ENCODE measurements around a stretch of chr20.

DNA sequence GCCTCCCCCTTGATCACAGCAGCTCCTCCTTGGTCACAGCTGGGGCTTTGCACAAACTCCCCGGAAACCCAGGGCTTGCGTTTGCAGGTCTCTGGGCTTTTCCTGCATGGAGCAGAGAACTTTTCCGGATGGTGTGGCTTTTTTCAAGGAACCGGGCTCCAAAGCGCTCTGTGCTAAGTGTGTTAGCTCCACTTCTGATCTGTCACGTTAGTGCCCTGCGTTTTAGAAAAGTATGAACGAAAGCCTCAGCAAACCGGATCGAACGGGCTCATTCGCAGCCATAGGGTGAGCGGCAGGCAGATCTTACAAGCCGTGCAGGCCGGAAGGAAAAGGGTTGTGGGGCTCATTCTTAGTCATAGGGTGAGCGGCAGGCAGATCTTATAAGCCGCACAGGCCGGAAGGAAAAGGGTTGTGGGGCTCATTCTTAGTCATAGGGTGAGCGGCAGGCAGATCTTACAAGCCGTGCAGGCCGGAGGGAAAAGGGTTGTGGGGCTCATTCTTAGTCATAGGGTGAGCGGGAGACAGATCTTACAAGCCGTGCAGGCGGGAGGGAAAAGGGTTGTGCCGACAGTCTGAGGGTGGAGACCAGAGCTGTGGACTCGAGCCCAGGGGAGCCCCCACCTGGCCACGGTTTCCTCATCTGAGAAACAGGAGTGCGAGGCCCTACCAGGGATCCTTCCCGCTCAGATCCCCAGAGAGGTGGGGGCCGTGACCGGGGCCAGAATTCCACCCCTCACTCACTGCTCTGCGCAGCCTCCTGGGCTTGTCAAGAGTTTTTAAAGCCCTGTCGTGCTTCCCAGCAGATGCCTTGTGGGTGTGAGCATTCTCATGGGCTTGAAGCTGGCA, 31.6 kb downstream of the NTSR1 start:
- PRO-cap, result bidirectional peak, plus-strand start at position 570 of the sequence, minus-strand start at position 201 of the sequence
- RAMPAGE, long total RNA, 4 experiments, result no peak in any of the 4 experiments

DNA sequence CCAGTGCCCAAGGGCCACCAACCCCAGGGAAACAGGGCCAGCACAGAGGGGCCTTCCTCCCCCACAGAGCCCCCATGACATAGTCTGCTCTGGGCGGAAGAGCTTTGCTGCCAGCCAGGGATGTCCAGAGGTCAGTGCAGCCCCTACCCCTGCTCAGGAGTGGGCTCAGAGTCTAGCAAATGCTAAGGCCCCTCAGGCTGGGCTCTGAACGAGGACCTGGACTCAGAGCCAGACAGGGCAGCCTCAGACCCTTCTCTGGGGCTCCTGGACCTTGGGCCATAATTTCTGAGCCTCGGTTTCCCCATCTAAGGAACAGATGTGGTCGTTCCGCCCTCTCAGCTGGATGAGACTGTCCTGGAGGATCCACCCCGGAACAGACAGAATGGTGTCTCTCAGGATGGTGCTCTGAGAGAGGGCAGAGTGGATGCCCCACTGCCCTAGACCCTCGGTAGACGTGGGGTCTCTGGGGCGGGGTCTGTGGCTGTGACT, 34.3 kb upstream of the MRGBP start:
- PRO-cap, result no peak
- RAMPAGE, long total RNA, 4 experiments, result no peak in any of the 4 experiments

GRCh38 chr20:62794055-62794837, 2.0 kb upstream of the MRGBP start:
- PRO-cap, result bidirectional peak, plus-strand start at chr20:62794574, minus-strand start at chr20:62794246
- RAMPAGE, long total RNA, 4 experiments, result no peak in any of the 4 experiments

- PRO-cap, result no peak
- RAMPAGE, long total RNA, 4 experiments, result no peak in any of the 4 experiments
These were observed 4.4 kb downstream of the TCFL5 start for GRCh38 chr20:62856987-62857812.

GRCh38 chr20:62858814-62859581, 2.6 kb downstream of the TCFL5 start:
- PRO-cap, result no peak
- RAMPAGE, long total RNA, 4 experiments, result start-site peak on the minus strand in 1 of 4 experiments, at chr20:62859378-62859447 at its widest, 8 reads per replicate

DNA sequence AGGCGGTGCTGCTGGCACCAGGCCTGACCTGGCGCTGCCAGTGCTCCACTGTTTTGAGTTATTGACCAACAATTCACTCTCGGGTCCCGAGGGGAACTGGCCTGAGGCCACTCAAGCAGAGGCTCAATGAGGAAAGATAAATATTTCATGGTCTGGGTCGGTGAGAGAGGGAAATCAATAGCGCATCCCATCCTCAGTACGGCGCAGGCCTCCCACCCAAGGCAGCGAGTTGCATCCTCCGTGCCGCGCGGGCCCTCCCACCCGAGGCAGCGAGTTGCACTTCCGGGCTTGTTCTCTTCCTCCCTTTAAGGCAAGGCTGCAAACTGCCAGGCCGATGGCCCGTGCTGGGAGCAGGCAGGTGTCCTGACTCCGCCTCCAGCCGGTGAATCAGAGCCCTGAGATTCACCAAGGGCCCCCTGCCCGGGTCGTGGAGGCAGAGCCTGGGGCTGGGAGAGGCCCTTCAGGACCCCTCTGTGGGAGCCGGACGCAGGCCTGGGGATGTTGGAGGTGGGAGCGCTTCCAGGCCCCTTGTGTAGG, 22.9 kb upstream of the BHLHE23 start:
- PRO-cap, result no peak
- RAMPAGE, long total RNA, 4 experiments, result no peak in any of the 4 experiments

GRCh38 chr20:63203096-63203704, 12.7 kb downstream of the YTHDF1 start:
- PRO-cap, result no peak
- RAMPAGE, long total RNA, 4 experiments, result start-site peak on the minus strand in 1 of 4 experiments, at chr20:63203355-63203457 at its widest, 17 reads per replicate

DNA sequence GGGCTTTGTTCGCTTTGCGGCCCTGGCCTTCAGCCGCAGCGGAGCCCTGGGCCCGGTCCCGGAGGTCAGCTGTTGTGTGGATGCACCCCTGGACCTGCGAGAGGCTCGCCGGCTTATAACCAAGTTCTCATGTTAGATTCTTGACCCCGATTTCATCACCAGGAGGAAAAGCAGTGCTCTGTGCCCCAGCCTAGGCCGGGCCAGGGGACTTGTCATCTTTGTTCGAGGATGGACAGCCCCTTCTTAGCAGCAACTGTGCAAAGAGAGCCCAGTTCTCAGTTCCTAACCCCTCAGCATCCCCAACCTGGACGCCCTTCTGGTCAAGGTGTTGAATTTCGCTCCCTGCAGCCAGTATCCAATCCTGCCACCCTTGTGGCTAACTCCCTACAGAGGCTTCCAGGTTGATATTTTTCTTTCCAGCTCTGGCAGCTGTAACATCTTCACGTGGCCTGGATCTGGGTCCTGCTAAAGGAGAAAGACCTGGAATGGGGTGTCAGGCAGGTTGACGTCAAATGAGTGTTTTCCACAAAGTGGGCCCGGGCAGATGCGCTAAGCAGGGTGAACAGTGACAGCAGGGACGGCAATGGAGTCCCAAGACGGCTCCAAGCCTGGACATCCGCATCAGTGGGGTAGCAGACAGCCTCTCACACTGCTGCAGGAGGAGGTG, 843 bp upstream of the YTHDF1 start:
- PRO-cap, result no peak
- RAMPAGE, long total RNA, 4 experiments, result no peak in any of the 4 experiments

GRCh38 chr20:63380606-63381018, 19.5 kb upstream of the CHRNA4 start:
- PRO-cap, result no peak
- RAMPAGE, long total RNA, 4 experiments, result no peak in any of the 4 experiments

DNA sequence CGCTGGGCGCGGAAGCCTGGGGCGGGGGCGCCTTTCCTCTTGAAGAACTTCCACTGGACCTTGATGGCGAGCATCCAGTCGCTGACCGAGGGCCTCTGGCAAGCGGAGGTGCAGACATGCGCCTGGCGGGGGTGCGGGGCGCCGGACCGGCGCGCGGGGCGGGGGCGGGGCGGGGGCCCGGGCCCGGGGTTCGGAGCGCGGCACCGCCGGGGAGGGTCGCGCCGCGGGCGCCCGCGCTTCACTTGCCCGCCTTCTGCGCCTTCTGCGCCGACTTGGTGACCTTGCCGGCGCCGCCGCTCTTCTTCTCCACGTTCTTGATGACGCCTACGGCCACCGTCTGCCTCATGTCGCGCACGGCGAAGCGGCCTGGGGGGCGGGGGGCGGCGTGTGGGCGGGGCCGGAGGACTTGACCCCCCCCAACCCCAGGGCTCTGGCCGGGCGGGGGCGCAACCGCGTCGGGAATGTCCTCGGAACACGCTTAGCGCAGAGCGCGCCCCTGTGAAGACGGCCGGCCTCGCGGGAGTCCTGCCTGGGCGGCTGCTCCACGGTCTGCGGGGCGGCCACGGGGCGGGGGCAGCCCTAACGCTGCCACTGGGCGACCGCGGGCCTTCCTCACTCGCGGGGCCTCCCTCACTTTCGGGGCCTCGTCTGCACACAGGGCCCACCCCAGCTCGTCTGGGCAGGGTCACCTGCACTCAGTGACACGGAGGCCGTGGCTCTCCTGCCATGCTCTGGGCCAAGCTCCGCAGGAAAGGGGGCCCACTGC, 10.6 kb downstream of the EEF1A2 start:
- PRO-cap, result no peak
- RAMPAGE, long total RNA, 4 experiments, result no peak in any of the 4 experiments

DNA sequence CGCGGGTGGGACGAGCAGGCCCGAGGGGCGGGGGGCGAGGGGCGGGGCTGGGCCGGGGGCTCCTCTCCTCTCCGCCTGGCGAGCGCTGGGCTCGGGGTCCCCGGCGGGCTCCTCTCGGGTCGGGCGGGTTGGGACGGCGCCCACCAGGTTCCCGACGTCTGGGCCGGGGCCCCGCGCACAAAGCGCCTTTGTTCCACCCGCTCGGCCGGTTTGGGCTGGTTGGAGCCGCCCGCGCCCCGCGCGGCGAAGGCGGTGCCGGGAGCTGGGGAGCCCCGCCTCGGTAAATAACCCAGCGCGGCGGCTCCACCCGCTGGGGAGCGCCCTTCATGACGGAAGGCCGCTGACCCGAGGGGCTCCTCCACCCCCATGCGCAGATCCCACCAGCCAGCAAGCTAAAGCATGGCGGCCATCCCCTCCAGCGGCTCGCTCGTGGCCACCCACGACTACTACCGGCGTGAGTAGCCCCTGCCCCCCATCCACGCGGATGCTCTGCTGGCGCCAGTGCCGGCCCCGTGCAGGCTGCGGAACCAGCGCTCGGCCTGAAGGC, 418 bp downstream of the PPDPF start:
- PRO-cap, result bidirectional peak, plus-strand start at position 327 of the sequence, minus-strand start at position 160 of the sequence
- RAMPAGE, long total RNA, 4 experiments, result no peak in any of the 4 experiments

GRCh38 chr20:63523080-63523832, 2.7 kb downstream of the PPDPF start:
- PRO-cap, result no peak
- RAMPAGE, long total RNA, 4 experiments, result no peak in any of the 4 experiments

GRCh38 chr20:63563195-63564130, 9.5 kb downstream of the FNDC11 start:
- PRO-cap, result no peak
- RAMPAGE, long total RNA, 4 experiments, result no peak in any of the 4 experiments

GRCh38 chr20:63652043-63652956, 924 bp downstream of the STMN3 start:
- PRO-cap, result no peak
- RAMPAGE, long total RNA, 4 experiments, result no peak in any of the 4 experiments

- PRO-cap, result no peak
- RAMPAGE, long total RNA, 4 experiments, result no peak in any of the 4 experiments
These were observed 7.6 kb upstream of the TNFRSF6B start for GRCh38 chr20:63688953-63689210.

- PRO-cap, result unidirectional peak, minus-strand start at chr20:63692250; unidirectional peak, minus-strand start at chr20:63692599; bidirectional peak, plus-strand start at chr20:63692700, minus-strand start at chr20:63692599
- RAMPAGE, long total RNA, 4 experiments, result start-site peak on the minus strand in 1 of 4 experiments, at chr20:63692568-63692652 at its widest, 12 reads per replicate
These were observed 4.2 kb upstream of the TNFRSF6B start for GRCh38 chr20:63691880-63692968.

GRCh38 chr20:63693694-63694396, 2.6 kb upstream of the TNFRSF6B start:
- PRO-cap, result no peak
- RAMPAGE, long total RNA, 4 experiments, result no peak in any of the 4 experiments

DNA sequence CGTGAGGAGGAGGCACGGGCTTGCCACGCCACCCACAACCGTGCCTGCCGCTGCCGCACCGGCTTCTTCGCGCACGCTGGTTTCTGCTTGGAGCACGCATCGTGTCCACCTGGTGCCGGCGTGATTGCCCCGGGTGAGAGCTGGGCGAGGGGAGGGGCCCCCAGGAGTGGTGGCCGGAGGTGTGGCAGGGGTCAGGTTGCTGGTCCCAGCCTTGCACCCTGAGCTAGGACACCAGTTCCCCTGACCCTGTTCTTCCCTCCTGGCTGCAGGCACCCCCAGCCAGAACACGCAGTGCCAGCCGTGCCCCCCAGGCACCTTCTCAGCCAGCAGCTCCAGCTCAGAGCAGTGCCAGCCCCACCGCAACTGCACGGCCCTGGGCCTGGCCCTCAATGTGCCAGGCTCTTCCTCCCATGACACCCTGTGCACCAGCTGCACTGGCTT, 627 bp downstream of the TNFRSF6B start:
- PRO-cap, result no peak
- RAMPAGE, long total RNA, 4 experiments, result no peak in any of the 4 experiments

- PRO-cap, result unidirectional peak, plus-strand start at chr20:63739016
- RAMPAGE, long total RNA, 4 experiments, result no peak in any of the 4 experiments
These were observed 887 bp upstream of the SLC2A4RG start for GRCh38 chr20:63738641-63739137.

GRCh38 chr20:63774308-63774772, 34.8 kb downstream of the SLC2A4RG start:
- PRO-cap, result no peak
- RAMPAGE, long total RNA, 4 experiments, result no peak in any of the 4 experiments